Neural cell (in vitro differentiated cells): ENCODE measurements around a stretch of chr6.

GRCh38 chr6:134502415-134503331 is 184.8 kb upstream of the SGK1 start:
- RAMPAGE, long total RNA: no peak

DNA sequence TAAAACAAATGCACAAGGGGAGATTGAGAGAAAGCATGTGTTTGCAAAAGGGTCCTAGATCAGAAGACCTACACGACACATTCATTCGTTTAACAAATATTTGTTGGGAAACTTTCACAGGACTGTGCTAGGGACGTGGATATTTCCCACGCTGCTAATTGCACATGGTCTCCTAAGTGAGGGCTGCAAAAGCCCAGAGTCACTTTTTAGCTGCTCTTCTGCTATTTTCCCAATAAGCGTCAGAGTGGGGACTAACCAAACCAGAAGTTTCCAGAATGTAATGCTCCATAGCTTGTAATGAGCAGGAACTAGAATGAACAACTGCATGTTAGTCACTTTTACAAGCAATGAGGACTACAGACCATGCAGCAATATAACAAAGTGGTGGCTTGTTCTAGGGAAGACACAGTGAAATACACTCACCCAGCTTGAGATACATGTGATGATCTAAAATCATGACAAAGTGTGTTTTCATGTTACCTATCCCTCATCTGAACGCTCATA is 314.0 kb upstream of the SGK1 start:
- RAMPAGE, long total RNA: no peak

GRCh38 chr6:134644174-134644531 is 305.7 kb downstream of the ALDH8A1 start:
- RAMPAGE, long total RNA: no peak

DNA sequence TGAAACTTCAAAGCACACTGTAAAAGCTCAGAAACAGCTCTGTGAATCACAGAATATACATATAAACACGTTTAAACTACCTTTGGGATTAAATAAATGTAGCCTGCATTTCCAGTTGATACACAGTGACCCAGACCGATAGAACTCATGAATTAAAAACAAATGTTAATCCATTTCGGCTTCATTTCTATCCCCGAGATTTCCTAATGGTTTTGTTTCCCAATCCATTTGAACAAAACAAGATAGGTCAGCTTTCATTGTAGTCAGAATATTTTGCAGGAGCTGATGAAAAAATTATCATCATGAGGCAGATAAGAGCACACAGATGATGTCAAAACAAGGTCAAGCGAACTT is 96.3 kb downstream of the ALDH8A1 start:
- RAMPAGE, long total RNA: no peak

- RAMPAGE, long total RNA: no peak
These were observed 31.6 kb downstream of the ALDH8A1 start for GRCh38 chr6:134918362-134918561.

GRCh38 chr6:134930478-134931005 is 19.4 kb downstream of the ALDH8A1 start:
- RAMPAGE, long total RNA: no peak

GRCh38 chr6:135030653-135031373 is 23.8 kb downstream of the HBS1L start:
- RAMPAGE, long total RNA: no peak

DNA sequence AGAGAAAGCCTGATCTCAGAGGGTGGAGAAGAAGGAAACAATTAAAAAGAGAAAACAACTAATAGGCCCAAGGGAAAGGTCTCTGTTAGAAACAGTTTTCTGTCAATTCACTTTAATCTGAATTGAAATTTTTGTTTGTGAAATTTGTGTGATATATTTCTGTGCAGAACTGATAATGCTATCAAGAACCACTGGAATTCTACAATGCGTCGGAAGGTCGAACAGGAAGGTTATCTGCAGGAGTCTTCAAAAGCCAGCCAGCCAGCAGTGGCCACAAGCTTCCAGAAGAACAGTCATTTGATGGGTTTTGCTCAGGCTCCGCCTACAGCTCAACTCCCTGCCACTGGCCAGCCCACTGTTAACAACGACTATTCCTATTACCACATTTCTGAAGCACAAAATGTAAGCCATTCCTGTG is 11.1 kb downstream of the MYB start:
- RAMPAGE, long total RNA: no peak

- RAMPAGE, long total RNA: no peak
These were observed 14.5 kb downstream of the MYB start for GRCh38 chr6:135195465-135196084.

- RAMPAGE, long total RNA: no peak
These were observed 88.5 kb downstream of the MYB start for GRCh38 chr6:135269546-135269969.

GRCh38 chr6:135496713-135497175 is 796 bp downstream of the AHI1 start:
- RAMPAGE, long total RNA: no peak

GRCh38 chr6:135921979-135922584 is 70.6 kb downstream of the PDE7B start:
- RAMPAGE, long total RNA: no peak

- RAMPAGE, long total RNA: no peak
These were observed 182.5 kb downstream of the MTFR2 start for GRCh38 chr6:136067589-136068015.

DNA sequence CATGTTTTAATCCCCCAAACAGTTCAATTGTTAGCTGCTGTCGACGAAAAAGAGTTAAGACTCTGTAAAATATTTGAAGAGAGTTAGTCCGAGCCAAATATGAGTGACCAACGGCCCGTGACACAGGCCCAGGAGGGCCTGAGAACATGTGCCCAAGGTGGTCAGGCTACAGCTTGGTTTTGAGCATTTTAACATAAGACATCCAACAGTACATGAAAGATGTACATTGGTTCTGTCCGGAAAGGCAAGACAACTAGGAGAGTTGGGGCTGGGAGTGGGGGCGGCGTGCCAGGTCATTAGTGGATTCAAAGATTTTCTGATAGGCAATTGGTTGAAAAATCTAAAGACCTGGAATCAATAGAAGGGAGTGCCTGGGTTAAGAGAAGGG is 182.1 kb downstream of the MTFR2 start:
- RAMPAGE, long total RNA: no peak

DNA sequence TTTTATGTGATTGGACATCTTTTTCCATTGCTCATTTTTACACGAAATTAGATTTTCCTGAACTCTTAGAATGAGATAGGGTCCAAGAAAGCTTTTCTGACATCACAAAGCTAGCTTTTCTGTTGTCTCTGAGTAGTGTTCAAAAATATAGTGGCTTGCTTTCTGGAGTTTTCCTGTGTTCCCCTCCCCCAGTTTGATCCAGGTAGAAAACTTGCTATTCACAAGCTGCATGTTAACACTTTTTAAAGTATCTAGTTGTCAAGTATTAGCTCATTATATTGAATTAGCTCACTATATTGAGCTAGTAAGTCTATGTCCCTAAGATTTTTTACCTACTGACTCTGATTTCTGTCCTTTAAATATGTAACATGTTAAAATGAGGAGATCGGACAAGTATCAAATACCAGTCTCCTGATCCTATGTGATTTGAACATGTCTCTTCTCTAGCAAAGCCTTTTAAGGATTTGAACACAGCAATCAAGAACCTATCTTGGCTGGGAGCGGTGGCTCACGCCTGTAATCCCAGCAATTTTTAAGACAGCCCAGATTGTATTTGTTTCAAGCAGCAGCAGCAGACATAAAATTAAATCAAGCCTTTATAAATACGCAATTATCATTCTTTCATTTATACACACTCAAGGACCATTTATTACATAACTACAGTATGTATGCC is 1.9 kb upstream of the MTFR2 start:
- RAMPAGE, long total RNA: no peak

DNA sequence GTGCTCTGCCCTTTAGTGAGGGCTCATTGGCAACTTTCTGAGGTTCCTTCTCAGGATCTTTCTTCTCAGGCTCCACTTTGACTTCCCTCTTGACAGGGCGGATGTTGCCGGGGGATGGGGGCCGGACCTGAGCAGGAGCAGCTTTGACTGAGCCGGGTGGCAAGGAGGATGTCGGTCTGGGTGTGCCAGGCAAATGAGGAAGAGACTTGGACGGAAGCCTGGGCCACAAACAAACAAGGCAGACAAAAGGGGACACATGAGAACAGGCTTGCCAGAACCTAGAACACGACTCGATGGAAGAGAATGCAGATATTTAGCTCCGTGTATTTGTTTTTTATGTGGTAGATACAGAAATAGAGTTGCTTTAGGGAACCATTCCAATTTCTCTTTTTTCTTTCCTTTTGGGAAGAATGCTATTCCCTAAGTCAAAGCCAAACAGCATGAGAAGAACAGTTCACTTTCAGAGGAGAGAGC is 76.2 kb upstream of the BCLAF1 start:
- RAMPAGE, long total RNA: no peak

GRCh38 chr6:136389333-136389573 is 99.6 kb upstream of the BCLAF1 start:
- RAMPAGE, long total RNA: no peak

- RAMPAGE, long total RNA: no peak
These were observed 101.1 kb upstream of the BCLAF1 start for GRCh38 chr6:136390785-136391180.

DNA sequence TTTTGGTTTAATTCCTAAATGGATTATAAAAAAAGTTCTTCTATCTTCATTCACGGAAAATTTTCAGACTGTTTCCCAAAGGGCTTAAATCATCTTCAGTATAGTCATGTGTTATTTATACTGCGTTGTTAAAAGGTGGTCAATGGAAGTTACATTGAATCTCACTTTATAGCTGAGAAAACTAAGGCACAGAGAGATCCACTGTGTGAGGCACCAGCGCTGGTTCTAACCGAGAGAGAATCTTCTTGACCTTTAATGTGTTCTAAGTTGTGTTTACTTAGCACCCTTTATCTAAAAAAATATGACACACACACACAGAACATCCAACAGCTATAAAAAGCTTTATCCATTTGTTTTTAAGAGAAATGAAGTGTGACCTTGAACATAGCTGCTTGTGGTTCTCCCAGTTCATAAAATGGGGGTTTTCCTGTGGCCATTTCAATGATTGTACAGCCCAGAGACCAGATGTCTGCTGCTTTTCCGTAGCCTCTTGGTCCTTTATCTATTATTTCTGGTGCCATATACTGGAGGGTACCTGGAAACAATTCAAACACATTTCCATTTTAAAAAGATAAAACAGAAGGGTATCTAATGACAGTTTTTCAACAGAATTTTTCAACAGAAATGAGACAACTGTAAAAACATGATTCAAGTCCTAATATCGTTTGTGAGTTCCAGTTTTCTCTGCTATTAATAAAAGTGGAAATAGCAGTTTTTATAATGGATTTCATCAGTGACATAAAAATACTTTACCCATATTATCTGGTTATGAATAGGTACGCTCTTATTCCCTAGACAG is 54.8 kb upstream of the MAP7 start:
- RAMPAGE, long total RNA: no peak

DNA sequence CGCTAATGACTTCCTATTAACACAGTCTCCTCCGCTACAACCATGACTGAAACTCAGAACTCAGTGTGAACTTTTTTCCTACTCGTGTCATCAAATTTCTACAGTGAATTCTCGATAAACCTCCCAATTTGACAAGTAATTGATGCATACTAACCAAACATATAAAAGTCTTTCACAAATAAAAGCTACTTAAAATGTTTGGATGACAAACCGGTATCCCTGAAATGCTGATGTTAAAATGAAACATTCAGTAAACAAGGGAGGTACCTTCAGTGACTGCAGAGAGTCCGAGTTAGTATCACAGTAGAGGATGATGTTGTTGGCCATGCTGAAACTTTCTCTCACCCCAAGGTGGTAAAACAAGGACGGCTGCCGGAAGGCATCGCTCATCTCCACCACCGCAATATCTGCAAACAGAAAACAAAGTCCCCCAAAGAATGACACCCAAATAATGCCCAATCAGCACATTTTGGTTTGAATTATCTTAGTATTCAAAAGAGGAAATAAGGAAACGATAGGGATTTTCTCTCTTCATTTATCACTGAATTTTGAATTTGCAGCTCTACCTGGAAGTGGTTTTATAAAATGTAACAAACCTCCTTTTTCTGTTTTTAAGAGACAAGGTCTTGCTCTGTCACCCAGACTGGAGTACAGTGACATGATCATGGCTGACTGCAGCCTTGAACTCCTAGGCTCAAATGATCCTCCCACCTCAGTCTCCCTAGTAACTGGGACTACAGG is 71.9 kb downstream of the MAP3K5 start:
- RAMPAGE, long total RNA: no peak